ENCODE results near the genes TREH, C2CD2L, CCDC153 and MCAM.

DNA sequence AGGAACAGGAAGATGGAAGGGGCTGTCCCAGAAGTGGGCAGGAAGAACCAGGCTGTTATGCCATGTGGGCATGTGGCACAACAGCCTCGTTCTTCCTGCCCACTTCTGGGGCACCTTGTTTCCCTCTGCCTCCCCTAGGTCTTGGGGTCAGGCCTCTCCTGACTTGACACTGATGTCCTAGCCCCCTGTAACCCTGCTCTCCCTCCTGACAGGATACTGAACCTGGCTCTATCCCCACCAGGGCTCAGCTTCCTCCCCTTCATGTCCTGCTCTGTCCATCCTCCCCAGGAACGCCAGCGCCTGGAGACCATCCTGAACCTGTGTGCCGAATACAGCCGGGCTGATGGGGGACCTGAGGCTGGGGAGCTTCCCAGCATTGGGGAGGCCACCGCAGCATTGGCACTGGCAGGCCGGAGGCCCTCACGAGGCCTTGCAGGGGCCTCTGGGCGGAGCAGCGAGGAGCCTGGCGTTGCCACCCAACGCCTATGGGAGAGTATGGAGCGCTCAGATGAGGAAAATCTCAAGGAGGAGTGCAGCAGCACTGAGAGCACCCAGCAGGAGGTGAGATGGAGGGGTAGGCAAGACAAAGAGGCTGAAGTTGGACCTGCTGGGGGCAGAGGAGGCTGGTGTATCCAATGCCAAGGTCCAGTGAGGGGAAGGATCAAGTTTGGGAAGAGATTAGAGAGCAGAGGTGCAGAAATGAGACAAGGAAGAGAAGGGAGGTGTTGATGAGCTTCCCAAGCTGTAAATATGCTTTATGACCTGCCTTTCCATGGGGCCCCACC is 23.7 kb downstream of the PHLDB1 start:
- PRO-cap: no peak
- RAMPAGE, long total RNA, 4 experiments: no peak in any of the 4 experiments

DNA sequence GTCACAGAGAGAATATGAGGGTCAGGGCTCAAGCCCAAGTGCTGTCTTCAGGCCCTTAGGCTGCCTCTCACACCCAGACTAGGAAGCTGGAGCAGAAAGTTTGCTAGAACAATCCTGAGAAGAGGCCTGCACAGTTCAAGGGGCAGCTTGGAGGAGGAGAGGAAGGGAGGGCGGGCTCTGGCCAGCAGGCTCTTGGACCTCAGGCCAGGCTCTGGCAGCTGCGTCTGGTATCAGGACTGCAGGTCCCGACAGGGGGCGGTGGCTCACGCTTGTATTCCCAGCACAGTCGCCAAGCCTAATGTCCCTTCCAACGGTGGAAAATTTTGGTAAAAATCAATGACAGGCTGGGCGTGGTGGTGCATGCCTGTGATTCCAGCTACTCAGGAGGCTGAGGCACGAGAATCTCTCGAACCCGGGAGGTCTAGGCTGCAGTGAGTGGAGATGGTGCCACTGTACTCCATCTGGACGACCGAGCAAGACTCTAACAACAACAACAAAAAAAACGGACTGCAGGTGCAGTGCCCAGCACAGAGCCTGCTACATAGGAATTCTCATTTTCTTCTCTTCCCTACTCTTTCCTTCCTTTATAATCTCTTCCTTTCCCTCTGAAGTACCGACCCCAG is 491 bp downstream of the TREH start:
- PRO-cap: no peak
- RAMPAGE, long total RNA, 4 experiments: no peak in any of the 4 experiments

DNA sequence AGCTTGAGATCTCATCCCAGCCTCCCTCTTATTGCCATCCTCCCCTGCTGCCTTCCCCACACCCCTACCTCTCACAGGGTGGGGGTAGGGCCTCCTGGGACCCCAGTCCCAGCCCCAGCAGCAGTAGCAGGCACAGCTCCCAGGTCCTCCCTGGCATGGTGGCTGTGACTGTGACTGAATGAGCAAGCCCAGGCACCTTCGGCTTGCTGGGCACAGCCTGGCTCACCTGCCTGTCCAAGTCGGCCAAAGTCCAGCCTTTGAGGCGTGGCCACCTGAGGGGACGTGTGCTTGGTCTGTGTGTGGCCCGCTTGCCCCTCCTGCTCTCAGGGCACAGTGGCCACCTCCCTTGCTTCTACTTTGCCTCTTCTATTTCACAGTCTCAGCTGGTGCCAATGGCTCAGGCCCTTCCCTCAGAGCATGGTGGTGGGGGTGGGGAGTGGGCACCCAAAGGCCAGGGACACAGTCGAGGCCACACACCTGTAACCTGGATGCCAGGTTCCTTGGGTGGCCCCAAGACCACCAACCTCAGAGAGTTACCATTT is at the start of gene TREH:
Gene TREH (minus strand): TSS at position 180 of the 542 bp plus-strand sequence.
- PRO-cap: no peak
- RAMPAGE, long total RNA, 4 experiments: no peak in any of the 4 experiments

GRCh38 chr11:118791567-118792085 is 662 bp upstream of the DDX6 start:
- PRO-cap: no peak
- RAMPAGE, long total RNA, 4 experiments: no peak in any of the 4 experiments

GRCh38 chr11:118909860-118910390 is 15.8 kb downstream of the BCL9L start:
- PRO-cap: no peak
- RAMPAGE, long total RNA, 4 experiments: start-site peak on the minus strand in 1 of 4 experiments, at chr11:118909960-118910348 at its widest, 6 reads per replicate

GRCh38 chr11:118913269-118914133 is 12.2 kb downstream of the BCL9L start:
- PRO-cap: no peak
- RAMPAGE, long total RNA, 4 experiments: no peak in any of the 4 experiments

GRCh38 chr11:118917336-118918091 is 8.2 kb downstream of the BCL9L start:
- PRO-cap: no peak
- RAMPAGE, long total RNA, 4 experiments: start-site peak on the minus strand in 1 of 4 experiments, at chr11:118917734-118918300 at its widest, 5 reads per replicate

- PRO-cap: no peak
- RAMPAGE, long total RNA, 4 experiments: start-site peak on the plus strand in 2 of 4 experiments, at chr11:118918597-118918776 at its widest, 5 to 8 reads per replicate
Observed at GRCh38 chr11:118918092-118918850, 7.5 kb downstream of the BCL9L start.

GRCh38 chr11:118924534-118924899 is 1.2 kb downstream of the BCL9L start:
- PRO-cap: no peak
- RAMPAGE, long total RNA, 4 experiments: no peak in any of the 4 experiments

GRCh38 chr11:118929503-118930090 is 3.9 kb upstream of the BCL9L start:
- PRO-cap: no peak
- RAMPAGE, long total RNA, 4 experiments: no peak in any of the 4 experiments

DNA sequence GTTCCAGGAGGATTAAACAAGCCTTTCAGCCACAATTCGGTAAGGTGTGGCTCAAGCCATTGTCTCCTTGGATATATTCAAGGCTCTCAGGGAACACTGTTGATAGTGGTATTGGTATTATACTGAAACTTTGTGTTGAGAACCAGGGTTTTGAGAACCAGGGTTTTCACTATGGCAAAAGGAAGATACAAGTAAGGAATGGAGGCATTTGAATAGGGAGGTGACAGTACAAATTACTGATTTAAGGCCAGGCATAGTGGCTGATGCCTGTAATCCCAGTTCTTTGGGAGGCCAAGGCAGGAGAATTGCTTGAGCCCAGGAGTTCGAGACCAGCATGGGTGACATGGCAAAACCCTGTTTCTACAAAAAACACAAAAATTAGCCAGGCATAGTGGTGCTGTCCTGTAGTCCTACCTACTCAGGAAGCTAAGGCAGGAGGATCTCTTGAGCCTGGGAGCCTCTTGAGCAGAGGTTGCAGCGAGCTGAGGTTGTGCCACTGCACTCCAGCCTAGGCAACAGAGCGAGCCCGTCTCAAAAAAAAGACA is 8.5 kb downstream of the RPS25 start:
- PRO-cap: no peak
- RAMPAGE, long total RNA, 4 experiments: no peak in any of the 4 experiments

DNA sequence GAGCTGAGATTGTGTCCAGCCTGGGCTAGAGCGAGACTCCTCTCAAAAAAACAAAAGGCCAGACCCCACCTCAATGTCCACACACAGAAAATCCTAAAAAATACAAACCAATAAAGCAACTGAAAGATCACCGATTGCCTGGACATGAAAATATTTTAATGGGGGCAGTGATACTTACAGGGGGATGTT is 3.7 kb downstream of the RPS25 start:
- PRO-cap: no peak
- RAMPAGE, long total RNA, 4 experiments: no peak in any of the 4 experiments

- PRO-cap: no peak
- RAMPAGE, long total RNA, 4 experiments: no peak in any of the 4 experiments
Observed at GRCh38 chr11:119028515-119029707, 10.3 kb downstream of the TRAPPC4 start.

DNA sequence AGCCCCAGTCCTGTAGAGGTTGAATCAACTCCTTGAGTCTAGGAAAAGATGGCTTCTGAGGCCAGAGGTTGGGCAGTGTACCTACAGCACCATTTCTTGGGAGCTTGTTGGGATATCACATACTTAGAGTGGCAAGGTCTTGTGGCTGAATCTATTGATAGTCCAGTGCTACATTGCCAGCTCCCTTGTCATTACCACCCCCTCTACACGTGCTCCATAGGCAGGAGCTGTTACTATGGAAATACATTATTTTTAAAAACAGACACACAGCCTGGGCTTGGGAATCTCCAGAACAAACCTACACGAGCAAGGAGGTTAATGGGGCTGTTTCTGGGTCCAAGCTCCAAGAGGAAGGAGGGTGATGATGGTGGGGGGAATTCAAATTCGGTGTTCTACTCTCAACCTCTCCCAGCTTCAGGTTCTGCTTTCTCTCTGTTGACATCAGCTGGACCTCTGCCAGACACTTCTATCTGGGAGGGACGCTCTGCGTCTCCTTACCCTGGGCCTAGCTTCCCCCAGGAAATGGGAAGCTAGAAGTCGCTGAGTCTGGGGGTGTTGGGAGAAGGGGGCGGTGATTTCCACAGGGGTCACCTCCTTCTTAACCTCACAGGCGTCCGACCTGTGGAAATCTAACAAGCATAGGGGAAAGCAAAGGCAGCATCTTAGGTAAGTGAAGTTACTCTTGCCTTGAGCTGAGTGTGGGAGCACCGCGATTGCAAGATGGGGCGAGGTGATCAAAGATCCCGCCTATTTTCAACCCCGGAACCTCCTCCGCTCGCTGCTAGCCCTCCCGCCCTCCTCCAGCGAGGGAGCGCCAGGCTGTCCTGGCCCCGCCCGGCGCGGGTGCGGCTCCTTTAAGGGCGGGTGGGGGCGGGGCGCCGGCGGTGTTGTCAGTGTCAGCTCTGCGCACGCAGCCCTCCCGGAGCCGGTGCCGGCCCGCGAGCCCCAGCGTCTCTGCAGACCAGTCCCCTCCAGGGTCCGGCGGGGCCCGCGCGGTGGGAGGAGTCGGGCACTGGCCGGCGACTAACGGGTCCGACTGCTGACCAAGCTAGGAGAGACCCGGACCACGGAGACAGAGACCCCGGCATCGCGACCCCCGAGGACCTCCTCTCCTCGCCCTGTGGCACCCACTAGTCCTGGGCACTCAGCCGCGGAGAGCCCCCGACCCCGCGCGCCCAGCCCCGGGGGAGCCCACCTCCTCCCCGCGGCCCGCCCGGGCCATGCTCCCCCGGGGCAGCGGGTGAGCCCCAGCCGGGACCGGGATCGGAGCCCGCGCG is at the start of gene C2CD2L:
Gene C2CD2L (plus strand): TSS at position 884 of the 1,277 bp plus-strand sequence.
- PRO-cap: no peak
- RAMPAGE, long total RNA, 4 experiments: start-site peak on the plus strand in 1 of 4 experiments, centred at position 900 of the sequence, 23 reads per replicate

- PRO-cap: no peak
- RAMPAGE, long total RNA, 4 experiments: start-site peak on the minus strand in 2 of 4 experiments, at chr11:119195841-119195846 at its widest, 21 to 56 reads per replicate
Observed at GRCh38 chr11:119195489-119196098, at the start of gene CCDC153. Gene CCDC153 (minus strand): TSS chr11:119195841.

GRCh38 chr11:119262510-119263365 is 54.2 kb downstream of the MCAM start:
- PRO-cap: no peak
- RAMPAGE, long total RNA, 4 experiments: no peak in any of the 4 experiments

- PRO-cap: unidirectional peak, minus-strand start at chr11:119317130
- RAMPAGE, long total RNA, 4 experiments: start-site peak on the plus strand in 1 of 4 experiments, at chr11:119317284-119317303 at its widest, 5 reads per replicate; start-site peak on the minus strand in 3 of 4 experiments, at chr11:119317108-119317139 at its widest, 277 to 472 reads per replicate
Observed at GRCh38 chr11:119316737-119317953, at the start of gene MCAM. Gene MCAM (minus strand): TSS chr11:119317130.

GRCh38 chr11:119319435-119319960 is 2.6 kb upstream of the MCAM start:
- PRO-cap: no peak
- RAMPAGE, long total RNA, 4 experiments: no peak in any of the 4 experiments

- PRO-cap: no peak
- RAMPAGE, long total RNA, 4 experiments: no peak in any of the 4 experiments
Observed at GRCh38 chr11:119319961-119320221, 3.0 kb upstream of the MCAM start.

- PRO-cap: no peak
- RAMPAGE, long total RNA, 4 experiments: no peak in any of the 4 experiments
Observed at GRCh38 chr11:119337584-119338784, 2.7 kb downstream of the C1QTNF5 start.